H4 (cell line): Measurements from ENCODE around the genes PRKACB, RPF1, GNG5 and COL24A1.

GRCh38 chr1:83933595-83933951, 65.4 kb downstream of the TTLL7 start:
- RAMPAGE, long total RNA = no peak

GRCh38 chr1:84144122-84144771, at the start of gene PRKACB:
Gene PRKACB (plus strand): TSS chr1:84144271.
- RAMPAGE, long total RNA = start-site peak on the plus strand at chr1:84144268-84144328, 5 reads

GRCh38 chr1:84146282-84146642, 2.2 kb downstream of the PRKACB start:
- RAMPAGE, long total RNA = no peak

GRCh38 chr1:84254658-84255231, 46.8 kb upstream of the SAMD13 start:
- RAMPAGE, long total RNA = no peak

DNA sequence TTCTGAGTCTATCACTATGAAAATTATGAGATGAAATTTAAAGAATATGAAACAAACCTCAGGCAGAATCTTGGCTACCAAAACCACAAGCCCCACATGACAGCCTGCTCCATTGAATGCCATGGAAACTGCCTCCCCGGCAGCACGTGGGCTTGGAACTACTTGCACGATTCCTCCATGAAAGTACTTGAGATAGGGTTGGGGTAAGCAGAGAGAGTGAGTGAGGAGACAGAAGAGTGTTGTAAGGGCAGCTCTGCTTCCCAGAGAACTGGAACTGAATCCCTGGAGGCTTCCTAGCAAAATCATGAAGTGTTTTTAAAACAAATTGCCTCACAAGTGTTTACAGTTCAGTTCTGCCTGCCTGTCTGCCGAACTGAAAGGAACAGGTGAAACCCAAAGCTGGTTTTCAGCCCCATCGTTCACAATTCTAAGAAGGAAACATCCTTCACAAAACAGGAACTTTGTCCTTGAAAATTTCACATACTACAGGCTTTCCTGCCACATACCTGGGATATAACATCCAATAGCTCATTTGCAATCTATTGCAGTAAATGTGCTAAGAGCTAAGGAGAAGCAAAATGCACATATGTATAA, 35.2 kb upstream of the DNASE2B start:
- RAMPAGE, long total RNA = no peak

GRCh38 chr1:84478619-84480009, at the start of gene RPF1:
Gene RPF1 (plus strand): TSS chr1:84479266.
- RAMPAGE, long total RNA = start-site peak on the plus strand at chr1:84479251-84479270, 134 reads

DNA sequence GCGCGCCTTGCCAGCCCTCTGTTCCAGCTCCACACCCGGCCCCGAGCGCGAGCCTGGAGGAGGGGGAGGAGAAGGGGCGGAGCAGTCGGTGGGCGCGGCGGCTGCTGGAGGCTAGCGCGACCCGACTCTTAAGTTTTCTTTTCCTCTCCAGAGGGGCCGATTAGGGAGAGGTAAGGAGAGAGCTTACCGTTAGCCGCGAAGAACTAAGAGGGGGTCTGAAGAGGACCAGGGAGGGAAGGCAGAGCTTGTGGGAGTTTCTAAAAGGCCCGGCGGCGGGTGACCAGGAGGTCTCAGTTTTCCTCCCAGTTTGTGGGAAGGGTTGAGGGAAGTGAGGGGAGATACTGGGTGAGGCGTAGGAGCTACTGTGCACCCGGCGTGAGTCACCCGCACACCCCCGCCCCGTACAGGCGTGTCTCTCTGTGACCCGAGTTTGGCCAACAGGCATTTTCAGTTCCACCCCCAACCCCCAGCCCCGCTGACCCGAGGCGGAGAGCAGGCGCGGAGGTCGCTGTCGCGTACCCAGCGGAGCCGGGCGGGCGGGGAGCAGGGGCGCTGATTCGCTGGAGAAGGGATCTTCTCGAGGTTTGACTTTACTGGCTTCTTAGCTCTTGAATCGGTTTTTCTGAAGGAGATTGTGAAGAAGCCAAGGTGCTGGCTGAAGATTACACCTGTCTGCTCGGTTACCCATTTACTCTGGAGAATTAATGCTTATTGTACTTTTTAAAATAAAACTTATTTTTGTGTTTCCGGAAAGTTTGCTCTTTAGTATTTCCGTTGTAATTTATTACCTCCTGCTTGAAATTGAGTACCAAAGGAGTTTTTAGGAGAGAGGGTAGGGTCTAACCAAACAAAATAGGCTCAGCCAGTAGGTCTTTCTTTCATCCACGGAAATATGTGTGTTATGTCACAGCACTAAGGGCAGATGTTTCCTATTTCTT, at the start of gene GNG5:
Gene GNG5, minus strand, starts transcription at position 333 of the 938 bp plus-strand sequence.
- RAMPAGE, long total RNA = no peak

- RAMPAGE, long total RNA = no peak
Measured at GRCh38 chr1:84774586-84775192, 84.4 kb upstream of the SSX2IP start.

DNA sequence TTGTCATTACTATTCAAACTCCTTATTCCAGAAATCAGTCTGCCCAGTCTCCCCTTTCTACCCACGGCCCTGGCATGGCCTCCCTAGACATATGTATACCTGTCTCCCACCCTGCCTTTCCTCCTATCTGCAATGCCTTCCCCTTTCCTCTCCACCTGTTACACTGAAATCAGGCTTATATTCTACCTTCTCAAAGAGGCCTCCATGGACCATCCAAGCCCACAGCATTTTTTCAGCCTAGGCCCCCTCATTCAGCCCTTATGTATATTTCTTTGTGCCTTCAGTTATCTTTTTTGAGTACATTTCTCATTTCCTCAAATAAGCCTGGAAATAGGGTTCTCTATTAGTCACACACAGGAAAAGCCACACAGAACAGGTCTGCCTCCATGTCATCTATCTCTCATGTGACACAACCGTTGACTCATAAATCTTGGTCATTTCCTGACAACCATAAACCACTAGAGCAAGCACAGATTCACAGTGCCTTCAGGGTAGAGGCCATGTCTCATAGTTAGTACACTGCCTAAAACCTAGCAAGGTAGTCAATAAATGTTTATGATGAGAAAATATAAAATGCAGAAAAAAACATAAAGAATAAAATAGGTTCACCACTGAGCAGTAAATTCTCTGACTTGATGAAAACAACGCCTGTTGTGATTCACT, 38.7 kb downstream of the LPAR3 start:
- RAMPAGE, long total RNA = no peak

DNA sequence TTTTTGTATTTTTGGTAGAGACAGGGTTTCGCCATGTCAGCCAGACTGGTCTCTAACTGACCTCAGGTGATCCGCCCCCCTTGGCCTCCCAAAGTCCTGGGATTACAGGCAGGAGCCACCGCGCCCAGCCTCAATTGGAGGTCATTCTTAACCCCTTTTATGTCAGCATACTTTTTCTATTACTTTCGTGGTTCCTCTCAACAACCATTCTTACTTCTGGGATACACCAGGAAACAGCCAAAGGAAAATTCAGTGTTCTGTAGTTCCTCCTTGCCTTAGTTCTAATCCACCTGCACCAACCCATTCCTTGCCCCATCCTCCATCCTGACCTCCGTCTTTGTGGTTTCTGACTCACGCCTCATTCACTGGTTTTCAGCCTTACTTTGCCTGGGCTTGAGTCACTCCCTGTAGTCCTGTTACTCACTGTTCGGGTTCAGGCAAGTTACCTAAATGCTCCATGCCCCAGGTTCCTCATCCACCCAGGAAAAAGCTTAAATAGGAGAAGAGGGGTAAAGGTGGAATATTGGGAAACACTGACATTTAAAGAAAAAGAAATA, 13.0 kb upstream of the BCL10 start:
- RAMPAGE, long total RNA = no peak

- RAMPAGE, long total RNA = no peak
Measured at GRCh38 chr1:85473604-85474356, 8.8 kb upstream of the DDAH1 start.

DNA sequence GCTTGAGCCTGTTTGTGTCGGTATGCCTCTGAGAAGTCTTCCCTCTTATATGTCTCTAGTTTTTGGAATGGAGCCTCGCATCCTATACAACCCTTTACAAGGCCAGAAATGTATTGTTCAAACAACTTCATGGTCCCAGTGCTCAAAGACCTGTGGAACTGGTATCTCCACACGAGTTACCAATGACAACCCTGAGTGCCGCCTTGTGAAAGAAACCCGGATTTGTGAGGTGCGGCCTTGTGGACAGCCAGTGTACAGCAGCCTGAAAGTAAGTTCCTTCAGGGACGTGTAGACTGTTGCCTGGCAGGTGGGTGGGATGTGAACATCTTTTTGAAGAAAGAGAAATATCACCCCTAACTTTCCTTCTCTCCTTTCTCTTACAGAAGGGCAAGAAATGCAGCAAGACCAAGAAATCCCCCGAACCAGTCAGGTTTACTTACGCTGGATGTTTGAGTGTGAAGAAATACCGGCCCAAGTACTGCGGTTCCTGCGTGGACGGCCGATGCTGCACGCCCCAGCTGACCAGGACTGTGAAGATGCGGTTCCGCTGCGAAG, 1.9 kb downstream of the CCN1 start:
- RAMPAGE, long total RNA = no peak

DNA sequence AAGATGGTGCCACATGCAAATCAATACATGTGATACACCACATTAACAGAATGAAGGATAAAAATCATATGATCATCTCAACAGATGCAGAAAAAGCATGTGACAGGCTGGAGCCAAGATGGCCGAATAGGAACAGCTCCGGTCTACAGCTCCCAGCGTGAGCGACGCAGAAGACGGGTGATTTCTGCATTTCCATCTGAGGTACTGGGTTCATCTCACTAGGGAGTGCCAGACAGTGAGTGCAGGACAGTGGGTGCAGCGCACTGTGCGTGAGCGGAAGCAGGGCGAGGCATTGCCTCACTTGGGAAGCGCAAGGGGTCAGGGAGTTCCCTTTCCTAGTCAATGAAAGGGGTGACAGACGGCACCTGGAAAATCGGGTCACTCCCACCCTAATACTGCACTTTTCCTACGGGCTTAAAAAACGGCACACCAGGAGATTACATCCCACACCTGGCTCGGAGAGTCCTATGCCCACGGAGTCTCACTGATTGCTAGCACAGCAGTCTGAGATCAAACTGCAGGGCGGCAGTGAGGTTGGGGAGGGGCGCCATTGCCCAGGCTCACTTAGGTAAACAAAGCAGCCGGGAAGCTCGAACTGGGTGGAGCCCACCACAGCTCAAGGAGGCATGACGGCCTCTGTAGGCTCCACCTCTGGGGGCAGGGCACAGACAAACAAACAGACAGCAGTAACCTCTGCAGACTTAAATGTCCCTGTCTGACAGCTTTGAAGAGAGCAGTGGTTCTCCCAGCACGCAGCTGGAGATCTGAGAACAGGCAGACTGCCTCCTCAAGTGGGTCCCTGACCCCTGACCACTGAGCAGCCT, 61.4 kb downstream of the CCN1 start:
- RAMPAGE, long total RNA = no peak

DNA sequence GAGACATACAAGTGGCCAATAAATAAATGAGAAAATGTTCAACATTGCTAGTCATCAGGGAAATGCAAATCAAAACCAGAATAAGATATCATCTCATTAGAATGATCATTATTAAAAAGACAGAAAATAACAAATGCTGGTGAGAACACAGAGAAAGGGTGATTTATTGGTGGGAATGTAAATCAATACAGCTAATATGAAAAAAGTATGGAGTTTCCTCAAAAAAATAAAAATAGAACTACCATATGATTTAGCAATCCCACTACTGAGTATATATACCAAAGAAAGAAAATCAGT, 181.6 kb downstream of the COL24A1 start:
- RAMPAGE, long total RNA = no peak

- RAMPAGE, long total RNA = no peak
Measured at GRCh38 chr1:86156585-86157302, at the start of gene COL24A1. Gene COL24A1 (minus strand): TSS chr1:86156772.

DNA sequence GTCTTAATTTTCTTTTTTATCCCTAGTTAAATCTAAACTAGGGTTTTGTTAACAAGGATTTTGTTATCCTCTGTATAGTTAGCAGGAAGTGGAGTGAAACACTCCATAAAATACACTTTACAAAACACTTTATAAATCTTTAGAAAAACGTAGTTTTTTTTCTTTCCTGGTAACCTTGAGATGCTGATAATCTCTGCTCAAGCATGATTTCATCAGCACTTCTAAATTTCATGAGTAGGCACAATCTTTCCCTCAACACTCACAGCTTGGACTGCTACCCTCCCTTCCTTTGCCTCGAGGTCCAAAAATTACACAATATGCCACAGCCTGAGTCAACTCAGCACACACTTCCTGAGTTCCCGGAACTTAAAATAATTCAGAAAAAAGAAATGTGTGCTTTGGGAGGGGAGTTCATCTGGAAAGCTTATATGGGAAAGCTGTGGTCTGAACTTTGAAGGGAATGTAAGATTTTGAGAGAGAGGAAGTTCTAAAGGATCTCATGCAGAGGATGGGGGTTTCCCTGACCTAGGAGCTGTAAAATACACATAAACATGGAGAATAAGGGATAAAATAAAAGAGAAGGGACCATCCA, 5.9 kb downstream of the CLCA2 start:
- RAMPAGE, long total RNA = no peak

- RAMPAGE, long total RNA = no peak
Measured at GRCh38 chr1:86648123-86648749, 56.1 kb upstream of the SH3GLB1 start.

DNA sequence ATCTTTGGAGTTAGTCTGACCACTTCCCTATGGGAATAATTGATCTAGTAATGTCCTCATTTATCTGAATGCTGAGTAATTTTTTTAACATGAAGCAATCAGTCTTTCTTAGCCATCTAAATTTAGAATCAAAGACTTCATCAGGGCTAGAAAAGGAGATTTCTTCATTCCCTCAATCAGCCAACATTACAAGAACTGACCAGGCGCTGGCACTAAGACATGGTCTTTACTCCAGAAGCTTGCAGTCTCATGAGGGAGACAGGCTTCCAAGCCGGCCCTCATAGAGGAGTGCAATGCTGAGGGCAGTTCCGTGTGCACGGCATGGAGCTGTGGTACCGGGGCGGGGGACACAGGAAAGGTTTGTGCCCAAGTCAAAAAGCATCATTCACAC, 84.5 kb downstream of the SH3GLB1 start:
- RAMPAGE, long total RNA = no peak

GRCh38 chr1:87854116-87854552, 525.5 kb downstream of the LMO4 start:
- RAMPAGE, long total RNA = no peak

DNA sequence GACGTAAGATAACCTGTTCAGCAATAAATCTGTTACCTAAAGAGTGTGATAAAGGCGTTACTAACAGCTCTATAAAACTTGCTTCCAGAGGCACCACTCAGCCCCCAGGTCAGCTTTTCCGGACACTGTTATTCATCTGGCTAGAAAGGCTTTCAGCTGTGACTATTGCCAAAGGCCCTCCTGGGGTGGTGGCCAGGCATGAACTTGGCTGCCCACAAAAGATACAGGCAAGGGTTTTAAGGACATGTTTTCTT, 639.4 kb downstream of the LMO4 start:
- RAMPAGE, long total RNA = no peak